Smooth muscle cell (in vitro differentiated cells): Measurements from ENCODE around the genes TARM1, TTYH1, LILRB1, KIR3DL3 and NCR1.

DNA sequence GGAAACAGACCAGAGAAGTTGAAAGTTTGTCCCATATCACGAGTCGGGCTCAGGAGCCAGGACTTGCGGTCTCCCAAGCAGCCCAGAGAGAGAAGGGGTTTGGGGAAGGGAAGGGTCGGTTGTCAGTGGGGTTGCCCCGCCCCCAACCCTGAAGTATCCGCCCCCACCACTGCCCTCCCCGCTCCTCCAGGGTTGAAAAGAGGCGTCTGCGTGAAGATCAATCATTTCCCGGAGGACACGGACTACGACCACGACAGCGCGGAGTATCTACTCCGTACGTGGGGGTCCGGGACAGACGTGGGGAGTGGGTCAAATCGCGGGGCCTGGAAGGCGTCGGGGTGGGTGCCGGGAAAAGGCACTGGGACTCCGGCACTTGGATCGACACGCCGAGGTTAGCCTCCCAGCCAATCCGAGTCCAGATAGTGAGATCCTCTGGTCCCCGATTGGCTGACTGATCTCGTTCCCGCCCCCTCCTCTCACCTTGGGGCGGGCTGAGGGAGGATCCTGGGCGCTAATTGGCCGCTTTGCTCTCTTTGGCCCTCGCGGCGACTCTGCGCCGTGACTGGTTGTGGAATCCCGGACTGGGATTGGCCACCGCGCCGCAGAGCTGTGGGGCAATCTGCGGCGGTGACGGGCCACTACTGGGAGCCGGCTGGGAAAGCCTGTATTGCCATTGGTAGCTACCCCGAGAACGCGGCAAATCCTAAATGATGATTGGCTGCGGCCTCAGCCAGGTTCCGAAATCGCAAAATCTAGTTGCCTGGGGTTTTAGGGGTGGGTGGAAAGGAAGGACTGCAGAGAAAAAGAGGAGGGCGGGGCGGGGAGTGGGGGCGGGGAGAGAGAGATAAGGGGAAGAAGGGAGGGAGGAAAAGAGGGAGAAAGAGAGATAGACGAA, 13.2 kb upstream of the CACNG6 start:
- RAMPAGE, long total RNA = no peak

- RAMPAGE, long total RNA = no peak
Measured at GRCh38 chr19:54081145-54081379, at the start of gene TARM1. Gene TARM1 (minus strand): TSS chr19:54081365.

- RAMPAGE, long total RNA = no peak
Measured at GRCh38 chr19:54142595-54143365, 5.2 kb downstream of the CNOT3 start.

DNA sequence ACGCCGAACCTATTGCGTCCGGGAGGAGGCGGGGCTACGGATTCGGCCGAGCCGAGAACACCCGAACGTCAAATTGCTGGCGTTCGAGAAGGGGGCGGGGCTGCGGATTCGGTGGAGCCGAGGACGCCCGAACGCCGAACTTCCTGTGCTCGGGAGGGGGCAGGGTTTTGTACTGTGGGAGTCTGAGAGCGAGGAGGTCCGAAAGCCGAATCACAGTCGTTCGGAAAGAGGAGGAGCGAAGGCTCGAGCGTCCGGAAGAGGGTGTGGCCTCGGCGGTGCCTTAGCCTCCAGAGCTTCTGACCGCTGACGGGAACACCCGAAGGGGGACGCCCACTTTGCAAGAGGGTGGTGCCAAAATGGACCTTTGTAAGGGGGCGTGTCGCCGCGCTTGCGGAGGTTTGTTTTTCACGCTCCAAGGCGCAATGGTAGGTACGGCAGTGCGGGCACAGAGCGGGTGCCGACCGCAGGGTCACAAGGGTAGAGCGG, 452 bp upstream of the TSEN34 start:
- RAMPAGE, long total RNA = no peak

DNA sequence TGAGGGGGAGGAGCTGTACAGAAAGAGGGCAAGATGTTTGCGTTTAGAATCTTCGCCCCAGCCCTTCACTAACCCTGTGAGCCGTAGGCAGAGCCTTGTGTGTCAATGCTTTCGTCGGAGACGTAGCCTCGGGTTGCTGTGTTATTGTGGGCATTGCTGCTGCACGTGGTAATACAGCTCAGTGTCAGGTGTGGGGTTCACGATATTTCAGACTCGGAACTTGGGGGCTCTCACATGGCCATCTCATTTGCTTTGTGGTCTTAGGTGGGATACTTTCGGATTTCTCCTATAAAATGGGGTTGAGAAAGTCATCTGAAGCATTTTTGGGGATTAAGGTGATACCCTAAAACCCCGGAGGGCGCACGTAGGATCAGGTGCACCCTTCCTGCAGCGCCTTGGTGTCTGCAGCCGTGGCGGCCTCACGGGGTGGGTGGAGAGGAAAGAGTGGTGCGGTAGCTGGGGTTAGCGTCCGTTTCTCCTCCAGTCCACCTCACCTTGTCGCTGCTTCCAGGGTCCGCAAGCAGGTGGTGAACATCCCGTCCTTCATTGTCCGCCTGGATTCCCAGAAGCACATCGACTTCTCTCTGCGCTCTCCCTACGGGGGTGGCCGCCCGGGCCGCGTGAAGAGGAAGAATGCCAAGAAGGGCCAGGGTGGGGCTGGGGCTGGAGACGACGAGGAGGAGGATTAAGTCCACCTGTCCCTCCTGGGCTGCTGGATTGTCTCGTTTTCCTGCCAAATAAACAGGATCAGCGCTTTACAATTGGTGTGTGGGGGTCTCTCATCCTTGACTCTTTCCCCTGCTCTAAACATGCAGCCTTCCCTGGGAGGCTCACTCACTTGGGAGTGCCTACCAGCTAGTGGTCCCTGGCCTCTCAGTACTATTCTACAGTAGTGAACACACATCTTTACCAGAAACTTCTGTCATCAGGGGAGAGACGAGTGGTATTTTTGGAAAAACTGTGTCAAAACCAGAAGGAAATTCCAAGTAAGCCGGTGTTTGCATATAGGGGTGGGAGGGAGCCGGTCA, 6.5 kb downstream of the RPS9 start:
- RAMPAGE, long total RNA = no peak

GRCh38 chr19:54415152-54415746, at the start of gene TTYH1:
Gene TTYH1 (plus strand): TSS chr19:54415464.
- RAMPAGE, long total RNA = no peak

DNA sequence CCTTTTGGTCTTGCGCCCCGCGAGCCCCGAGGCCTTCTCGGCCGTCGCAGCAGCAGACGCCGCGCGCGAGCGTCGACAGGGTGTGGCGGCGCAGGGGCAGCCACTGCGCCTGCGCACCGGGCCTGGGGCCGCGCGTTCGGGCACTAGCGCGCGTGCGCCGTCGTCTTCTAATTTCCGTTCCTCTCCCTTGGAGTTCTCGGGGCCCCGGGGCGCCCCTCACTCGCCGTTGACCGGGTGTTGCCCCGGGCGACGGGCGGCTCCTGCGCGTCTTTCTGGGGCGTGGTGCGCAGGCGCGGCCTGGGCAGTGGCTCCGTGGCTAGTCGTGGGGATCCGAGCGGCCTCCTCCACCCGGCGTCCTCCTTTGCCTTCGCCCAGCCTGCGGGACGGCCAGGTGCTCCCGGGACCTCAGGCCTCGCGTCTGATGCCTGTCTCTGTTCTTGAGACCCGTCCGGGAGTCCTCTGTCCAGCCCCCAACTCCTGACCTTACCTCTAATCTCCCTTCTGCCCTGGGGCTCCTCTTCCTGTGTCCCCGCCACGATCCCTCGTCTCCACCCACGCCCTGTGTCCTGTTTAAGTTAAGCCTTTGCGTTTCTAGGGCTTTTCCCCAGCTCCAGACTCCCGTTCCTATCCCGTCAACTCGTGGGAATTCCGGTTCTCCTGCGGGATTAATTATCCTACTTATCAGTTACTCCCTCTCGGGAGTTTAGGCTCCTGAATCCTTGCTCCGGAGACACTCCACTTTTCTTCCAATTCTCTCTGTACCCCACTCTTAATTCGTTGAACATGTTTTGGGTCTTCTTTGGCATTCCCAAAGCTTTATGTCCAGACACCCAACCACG, 574 bp downstream of the LENG8 start:
- RAMPAGE, long total RNA = no peak

DNA sequence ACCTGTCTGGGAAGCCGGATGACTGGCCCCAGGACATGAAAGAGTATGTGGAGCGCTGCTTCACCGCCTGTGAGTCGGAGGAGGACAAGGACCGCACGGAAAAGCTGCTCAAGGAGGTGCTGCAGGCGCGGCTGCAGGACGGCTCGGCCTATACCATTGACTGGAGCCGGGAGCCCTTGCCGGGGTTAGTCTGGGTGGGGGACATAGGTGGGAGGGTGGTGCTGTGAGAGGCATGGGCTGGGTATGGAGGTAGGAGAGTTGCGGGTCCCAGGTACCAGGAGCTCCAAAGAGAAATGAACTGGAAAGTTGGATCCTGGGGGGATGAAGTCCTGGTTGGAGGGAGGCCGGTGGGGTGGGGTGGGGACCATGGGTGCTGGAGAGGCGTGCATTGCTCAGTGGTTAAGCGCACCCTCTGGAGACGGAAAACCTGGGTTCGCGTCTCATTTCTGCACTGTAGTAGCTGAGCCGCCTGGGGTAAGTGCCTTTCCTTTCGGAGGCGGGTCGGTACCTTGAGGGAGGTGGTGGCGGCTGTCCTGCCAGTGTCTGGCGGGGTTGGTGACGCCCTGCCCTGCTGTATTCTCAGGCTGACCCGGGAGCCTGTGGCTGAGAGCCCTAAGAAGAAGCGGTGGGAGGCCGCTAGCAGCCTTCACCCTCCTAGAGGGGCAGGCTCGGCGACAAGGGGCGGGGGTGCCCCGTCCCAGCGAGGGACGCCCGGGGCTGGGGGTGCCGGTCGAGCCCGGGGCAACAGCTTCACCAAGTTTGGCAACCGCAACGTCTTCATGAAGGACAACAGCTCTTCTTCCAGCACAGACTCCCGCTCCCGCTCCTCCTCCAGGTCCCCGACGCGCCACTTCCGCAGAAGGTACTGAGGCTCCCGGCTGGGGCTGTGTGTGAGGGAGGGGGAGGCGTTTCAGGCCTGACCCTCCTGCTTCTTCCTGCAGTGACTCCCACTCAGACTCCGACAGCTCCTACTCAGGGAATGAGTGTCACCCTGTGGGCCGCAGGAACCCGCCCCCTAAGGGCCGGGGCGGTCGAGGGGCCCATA, 6.7 kb downstream of the LENG8 start:
- RAMPAGE, long total RNA = no peak

DNA sequence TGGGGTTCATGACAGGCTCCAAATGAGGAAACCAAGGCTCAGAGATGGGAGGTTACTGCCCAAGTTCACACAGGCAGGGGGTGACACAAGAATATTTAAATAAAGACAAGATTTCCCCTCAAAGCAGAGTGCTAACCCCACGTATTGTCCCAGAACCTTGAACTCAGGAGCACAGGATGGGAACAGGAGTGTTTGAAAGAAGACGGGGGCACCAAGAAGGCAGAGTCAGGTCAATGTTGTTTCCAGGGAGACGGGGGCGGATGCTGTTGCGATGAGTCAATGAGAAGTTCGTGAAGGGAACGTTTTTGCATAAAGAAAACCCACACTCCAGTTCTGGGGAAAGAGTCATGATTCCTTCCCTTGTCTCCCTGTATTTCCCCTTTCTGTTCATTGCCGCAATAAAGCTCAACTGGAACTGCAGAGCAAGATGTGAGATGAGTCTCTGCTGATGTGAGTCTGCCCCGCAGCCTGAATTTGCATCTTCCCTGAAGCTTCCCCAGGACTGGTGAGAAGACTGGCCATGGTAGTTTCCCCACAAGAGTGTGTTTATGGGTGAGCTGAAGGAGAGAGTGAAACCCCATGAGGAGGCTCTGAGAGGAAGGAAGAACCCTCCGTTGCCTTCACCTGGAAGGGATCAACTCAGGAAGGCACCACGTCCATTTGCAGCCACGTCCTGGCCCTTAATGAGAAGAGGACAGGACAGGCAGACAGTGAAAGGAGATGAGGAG, 13.4 kb downstream of the LILRA1 start:
- RAMPAGE, long total RNA = no peak

DNA sequence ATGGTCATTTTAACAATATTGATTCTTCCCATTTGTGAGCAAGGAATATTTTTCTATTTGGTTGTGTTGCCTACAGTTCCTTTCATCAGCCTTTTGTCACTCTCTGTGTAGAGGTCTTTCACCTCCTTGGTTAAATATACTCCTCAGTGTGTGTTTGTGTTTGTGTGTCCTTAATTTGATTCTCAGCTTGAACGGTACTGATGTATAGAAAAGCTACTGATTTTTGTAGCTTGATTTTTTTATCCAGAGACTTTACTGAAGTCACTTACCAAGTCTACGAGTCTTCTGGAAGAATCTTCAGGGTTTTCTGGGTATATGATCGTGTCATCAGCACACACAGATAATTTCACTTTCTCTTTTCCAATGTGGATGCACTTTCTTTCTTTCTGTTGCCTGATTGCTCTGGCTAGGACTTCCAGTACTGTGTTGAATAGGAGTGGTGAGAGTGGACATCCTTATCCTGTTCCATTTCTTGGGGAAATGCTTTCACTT, 8.0 kb upstream of the LILRB1 start:
- RAMPAGE, long total RNA = no peak

- RAMPAGE, long total RNA = no peak
Measured at GRCh38 chr19:54630104-54631068, at the start of gene LILRB1. Gene LILRB1 (plus strand): TSS chr19:54630484.

DNA sequence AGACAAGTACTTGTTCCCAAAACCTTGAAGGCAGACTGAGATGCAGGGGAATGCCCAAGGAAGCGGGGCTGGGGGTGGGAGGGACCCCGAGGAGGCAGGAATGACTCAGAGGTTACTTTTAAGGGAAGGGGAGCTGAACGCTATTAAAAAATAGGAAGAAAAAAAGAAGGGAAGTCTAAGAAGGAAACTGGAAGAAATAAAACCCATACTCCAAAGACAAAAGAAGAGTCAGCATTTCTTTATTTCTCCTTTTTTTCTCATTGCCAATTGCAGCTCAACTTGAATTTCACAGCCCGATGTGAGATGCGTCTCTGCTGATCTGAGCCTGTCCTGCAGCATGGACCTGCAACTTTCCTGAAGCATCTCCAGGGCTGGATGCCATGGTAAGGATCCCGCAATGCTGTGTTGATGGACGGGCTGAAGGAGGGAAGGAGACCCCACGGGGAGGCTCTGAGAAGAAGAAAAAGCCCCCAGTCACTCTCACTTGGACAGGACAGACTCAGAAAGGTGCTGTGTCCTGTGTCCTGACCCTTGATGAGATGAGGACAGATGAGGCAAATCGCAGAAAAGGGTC, 13.4 kb downstream of the LILRB1 start:
- RAMPAGE, long total RNA = no peak

DNA sequence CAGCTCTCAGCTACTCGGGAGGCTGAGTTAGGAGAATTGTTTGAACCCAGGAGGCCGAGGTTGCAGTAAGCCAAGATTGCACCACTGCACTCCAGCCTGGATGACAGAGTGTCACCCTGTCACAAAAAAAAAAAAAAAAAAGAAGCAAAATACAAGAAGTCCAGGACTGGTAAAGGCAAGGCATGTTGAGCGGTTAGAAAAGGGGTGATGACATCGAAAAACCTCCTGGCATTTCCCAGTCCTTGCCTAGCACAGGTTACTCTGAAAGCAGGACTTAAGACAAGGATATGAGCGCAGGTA, 2.5 kb upstream of the LILRB4 start:
- RAMPAGE, long total RNA = no peak

DNA sequence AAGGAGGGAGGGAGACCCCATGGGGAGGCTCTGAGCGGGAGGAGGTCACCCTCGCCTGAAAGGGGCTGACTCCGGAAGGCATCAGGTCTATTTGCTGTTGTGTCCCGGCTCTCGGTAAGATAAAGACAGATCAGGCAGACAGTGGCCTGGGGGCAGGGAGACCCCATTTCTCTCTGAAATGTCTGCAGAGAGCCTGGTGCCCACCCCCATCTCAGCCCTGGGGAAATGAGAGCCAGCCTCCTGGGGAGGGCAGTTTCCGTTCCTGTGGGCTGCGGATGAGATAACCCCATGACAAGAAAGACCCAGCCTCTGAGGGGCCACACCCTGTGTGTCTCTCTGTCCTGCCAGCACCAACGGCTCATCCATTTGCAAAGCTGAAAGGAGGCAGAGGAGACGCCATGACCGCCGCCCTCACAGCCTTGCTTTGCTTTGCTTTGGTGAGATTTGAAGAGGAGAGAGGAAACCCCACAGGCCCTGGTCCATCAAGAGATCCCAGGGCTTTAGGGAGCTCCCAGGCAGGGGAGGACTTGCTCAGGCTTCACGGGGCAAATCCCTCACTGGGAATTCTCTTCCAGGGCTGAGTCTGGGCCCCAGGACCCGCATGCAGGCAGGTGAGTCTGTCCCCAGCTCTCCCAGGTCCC, 28.1 kb upstream of the KIR3DL3 start:
- RAMPAGE, long total RNA = no peak

GRCh38 chr19:54724124-54724669, at the start of gene KIR3DL3:
Gene KIR3DL3 (plus strand): TSS chr19:54724442.
- RAMPAGE, long total RNA = no peak

DNA sequence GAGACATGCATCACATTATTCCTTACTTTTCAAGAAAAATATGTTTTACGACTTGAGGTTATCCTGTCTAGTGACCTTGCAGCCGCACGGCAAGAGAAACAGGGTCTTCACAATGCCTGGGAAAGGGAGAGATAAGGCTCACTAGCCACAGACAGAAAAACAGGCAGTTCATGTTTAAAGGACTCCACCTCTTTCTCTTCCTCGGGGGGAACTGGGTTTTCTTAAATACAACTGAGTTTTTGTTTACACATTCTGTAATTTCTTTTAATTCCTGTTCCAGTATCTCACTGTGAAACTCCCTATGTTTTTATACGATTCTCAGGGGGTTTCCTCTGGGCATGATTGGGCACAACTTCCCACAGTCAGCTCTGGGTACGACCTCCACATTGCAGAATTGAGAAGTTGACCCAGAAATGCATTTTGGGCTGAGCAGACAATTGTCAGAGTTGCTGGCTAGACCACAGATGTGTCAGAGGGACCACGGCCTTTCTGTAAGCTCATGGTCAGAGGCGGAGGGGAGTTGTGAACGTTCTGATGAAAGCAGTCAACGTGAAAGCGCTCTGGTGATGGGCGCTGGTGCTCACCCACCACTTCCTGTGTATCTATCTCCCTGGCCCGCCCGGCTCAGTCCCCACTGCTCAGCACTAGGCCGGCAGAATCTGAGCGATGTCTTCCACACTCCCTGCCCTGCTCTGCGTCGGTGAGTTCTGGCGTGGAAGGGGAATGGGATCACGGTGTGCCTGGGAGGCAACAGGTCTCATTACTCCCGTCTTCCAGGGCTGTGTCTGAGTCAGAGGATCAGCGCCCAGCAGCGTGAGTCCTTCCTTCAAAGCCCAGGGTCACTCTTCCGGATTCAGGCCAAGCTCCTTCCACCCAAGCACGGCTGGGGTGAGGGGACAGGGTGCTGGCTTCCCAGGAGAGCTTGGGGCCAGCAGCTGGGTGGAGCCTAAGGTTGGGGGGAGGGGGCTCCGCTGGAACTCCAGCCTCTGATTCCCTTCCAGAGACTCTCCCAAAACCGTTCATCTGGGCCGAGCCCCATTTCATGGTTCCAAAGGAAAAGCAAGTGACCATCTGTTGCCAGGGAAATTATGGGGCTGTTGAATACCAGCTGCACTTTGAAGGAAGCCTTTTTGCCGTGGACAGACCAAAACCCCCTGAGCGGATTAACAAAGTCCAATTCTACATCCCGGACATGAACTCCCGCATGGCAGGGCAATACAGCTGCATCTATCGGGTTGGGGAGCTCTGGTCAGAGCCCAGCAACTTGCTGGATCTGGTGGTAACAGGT, at the start of gene NCR1:
TSS of gene NCR1 (plus strand) at position 627 of the 1,288 bp plus-strand sequence.
- RAMPAGE, long total RNA = no peak

- RAMPAGE, long total RNA = no peak
Measured at GRCh38 chr19:55076134-55077087, 742 bp downstream of the EPS8L1 start.

DNA sequence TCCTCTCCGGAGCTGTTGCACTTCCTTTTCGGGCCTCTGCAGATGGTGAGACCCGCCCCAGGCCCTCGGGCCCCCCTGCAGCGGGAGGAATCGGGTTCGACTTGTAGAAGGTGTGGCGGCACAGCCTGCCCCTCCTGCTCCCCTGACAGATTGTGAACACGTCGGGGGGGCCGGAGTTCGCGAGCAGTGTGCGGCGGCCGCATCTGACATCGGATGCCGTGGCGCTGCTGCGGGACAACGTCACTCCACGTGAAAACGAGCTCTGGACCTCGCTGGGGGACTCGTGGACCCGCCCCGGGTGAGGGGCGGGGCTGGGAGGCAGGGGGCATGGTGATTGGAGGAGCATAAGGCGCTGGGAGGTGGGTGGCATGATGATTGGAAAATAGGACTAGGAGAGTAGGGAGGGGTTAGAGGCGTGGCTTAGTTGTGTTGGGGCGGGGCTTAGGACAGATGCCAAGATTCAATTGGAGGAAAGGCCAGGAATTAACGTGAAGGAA, 6.7 kb downstream of the EPS8L1 start:
- RAMPAGE, long total RNA = no peak

DNA sequence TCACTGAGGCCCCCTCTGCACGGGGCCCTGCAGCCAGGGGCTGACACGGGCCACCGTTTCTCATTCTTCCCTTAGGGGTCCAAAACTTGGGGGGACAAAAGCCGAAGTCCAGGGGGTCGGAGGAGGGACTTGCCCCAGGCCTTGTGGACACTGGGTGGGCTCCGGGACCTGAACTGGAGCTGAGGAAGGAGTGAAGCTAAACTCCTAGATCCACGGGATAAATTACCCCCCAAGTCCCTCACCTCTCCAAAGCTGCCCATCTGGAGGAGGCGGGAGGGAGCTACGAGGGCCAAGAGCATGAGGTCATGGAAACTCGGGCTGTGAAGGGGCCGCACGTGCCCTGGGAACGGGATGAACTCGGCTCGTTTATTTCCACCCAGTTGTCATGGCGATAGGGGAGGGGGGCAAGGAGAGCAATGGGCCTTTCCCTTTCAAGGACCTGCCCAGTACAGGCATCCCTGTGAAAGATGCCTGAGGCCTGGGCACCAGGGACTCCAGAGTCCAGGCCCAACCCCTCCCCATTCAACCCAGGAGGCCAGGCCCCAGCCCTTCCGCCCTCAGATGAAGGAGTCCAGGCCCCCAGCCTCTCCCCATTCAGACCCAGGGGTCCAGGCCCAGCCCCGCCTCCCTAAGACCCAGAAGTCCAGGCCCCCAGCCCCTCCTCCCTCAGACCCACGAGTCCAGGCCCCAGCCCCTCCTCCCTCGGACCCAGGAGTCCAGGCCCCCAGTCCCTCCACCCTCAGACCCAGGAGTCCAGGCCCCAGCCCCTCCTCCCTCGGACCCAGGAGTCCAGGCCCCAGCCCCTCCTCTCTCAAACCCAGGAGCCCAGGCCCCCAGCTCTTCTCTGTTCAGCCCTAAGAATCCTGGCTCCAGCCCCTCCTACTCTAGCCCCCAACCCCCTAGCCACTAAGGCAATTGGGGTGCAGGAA, 3.7 kb downstream of the PPP1R12C start:
- RAMPAGE, long total RNA = no peak

DNA sequence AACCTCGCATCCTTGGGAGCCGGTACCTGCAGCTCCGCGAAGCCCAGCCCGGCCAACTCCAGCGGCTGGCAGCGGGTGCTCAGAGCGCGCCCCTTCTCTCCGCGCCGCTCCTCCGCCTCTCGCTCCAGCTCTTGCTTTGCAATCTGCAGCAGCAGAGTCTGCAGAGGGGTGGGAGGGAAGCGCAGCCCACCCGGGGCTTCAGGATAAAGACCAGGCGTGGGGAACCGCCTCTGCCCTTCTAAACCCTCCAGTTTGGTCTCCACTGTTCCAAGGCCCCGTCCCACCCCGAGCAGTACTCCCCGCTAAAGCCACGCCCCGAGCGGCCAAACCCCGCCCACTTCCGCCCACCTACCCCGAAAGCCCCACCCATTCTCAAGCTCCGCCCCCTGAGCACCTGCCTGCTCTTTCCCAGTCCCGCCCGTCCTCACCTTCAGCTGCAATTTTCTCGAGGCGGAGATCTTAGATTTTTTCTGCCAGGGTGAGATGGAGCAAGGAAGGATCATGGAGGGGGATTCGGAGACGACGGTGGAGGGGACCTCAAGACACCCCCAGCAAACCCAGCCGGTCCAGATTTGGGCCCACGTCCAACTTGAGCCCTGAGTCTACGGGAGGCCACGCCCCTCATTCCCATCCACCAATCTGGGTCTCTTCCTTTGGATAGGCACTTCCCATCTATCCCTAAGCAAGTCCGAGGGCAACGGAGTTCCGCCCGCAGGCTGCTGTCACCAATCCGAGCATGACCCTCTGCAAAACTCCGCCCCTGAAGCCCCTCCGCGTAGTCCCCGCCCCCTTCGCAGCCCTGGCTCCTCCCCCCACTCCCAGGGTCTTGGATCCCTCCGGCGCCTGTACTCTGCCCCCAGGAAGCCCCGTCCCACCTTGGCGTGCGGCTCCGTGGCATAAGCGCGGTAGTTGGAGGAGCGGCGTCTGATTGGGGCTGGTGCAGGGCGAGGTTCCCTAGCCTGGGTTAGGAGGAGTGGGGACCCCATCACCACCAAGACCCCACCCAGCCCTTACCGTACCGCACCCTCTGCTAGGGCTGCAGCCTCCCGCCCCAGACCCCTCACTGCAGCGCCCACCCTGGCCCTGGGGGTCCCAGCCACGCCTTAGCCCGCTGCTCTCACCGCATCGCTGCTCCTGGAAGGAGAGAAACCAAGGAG, 979 bp downstream of the TNNI3 start:
- RAMPAGE, long total RNA = no peak